Bile duct (tissue), 1 donor: Measurements from ENCODE around the gene CNPY1.

- PRO-cap = no peak
Measured at GRCh38 chr7:152899327-152899863, 139.8 kb downstream of the ACTR3B start.

DNA sequence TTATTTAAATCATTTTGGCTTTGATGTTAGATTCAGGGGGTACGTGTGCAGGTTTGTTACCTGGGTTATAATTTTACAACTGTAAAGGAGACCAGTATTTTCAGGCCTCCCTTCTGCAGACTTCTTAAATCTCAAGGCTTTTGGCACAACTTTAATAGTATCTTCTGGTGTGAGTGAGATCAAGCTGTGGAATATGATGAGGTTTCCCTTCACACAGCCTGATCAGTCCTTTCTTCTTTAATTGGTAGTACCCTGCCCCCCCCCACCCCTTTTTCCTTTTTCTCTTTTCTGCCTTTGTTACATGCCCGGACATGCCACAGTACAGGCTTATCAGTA, 230.1 kb downstream of the ACTR3B start:
- PRO-cap = no peak

DNA sequence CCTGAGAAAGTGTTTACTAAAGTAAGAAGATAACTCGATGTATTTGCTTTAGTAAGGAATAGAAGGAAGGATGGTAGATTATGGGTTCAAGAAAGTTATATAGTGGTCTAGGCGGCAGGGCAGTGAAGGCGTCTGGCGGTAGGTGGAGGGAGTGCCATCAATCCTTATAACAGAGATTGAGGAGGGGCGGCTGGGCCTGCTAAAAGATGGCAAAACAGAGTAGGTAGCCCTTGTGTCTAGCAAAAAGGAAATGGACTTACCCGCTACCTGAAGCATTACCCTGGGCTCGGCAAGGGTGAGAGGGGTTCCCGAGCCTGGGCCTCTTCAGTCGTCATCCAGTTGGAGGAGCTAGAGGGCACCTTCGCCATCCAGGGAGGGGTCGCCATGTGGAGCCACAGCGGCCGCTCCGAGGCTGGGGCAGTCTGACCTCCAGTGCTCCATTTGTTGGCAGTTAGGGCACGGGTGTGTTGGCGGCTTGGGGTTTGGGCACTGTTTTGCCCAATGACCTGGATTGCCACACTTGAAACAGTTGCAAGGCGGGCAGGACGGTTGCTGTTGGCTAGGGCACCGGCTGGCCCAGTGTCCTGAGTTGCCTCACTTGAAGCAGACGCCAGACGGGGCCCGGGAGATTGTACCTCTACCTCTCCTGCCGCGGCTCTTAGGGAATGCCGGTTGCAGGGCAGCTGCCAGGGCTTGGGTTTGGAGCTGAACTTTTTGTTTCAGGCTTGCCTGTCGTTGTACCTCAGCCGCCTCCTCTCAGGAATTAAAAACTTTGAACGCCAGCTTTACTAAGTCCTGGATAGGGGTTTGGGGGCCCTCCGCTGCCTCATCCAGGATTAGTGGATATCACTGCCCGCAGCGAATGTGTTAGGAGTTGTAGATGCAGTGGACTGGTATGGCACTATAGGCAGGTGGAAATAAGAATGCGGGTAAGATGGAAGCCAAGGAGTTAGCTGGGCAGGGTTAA, 640.1 kb upstream of the DPP6 start:
- PRO-cap = no peak

DNA sequence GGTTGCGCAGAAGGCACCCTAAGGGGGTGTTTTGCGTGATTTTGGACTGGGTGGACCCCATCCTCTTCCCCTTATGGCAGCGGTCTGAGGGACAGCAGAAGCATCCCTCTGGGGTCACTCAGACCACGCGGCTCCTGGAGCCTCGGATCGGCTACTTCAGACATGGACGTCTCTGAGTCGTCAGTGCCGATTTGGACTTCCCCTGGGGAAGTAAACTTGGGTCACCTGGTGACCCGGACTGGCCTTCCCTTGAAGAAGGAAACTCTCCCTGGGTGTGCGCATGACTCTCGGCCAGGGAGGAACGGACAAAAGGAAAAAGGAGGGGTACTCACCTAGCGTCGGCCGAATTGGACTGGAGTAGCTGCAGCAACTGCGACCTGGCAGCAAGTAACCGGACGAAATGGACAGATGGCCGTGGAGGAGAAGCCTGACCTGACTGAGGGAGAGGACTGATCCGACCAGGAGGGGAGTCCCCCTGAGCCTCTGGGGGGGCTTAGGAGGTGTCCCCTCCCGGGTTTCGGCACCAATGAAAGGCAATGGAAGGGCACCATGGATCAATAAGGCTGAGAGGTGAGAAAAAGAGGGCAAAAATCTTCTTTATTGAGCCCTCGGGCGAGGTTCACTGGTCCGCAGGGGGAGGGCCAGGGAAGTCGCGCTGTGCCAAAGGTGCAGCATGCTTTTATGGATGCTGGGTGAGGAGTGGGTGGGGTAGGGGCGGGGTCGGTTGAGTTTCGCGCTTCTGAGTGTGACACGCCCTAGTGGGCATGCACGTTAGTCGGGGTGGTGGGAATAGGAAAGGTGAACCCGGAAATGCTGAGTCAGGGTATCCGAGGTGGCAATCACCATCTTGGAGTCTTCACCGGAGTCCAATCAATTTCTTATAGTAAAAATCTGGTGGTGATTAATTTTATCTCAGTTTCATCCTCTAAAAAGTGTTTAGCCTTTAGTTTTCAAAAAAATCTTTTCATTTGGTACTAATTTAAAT, 638.6 kb upstream of the DPP6 start:
- PRO-cap = no peak

- PRO-cap = no peak
Measured at GRCh38 chr7:153523788-153524588, 528.2 kb upstream of the DPP6 start.

GRCh38 chr7:153886745-153887581, 165.2 kb upstream of the DPP6 start:
- PRO-cap = no peak

- PRO-cap = no peak
Measured at GRCh38 chr7:154051070-154051752, 987 bp upstream of the DPP6 start.

- PRO-cap = bidirectional peak, plus-strand start at chr7:154928528, minus-strand start at chr7:154928315
Measured at GRCh38 chr7:154928349-154929028, 74.4 kb downstream of the PAXIP1 start.

GRCh38 chr7:154975555-154976393, 27.1 kb downstream of the PAXIP1 start:
- PRO-cap = no peak

DNA sequence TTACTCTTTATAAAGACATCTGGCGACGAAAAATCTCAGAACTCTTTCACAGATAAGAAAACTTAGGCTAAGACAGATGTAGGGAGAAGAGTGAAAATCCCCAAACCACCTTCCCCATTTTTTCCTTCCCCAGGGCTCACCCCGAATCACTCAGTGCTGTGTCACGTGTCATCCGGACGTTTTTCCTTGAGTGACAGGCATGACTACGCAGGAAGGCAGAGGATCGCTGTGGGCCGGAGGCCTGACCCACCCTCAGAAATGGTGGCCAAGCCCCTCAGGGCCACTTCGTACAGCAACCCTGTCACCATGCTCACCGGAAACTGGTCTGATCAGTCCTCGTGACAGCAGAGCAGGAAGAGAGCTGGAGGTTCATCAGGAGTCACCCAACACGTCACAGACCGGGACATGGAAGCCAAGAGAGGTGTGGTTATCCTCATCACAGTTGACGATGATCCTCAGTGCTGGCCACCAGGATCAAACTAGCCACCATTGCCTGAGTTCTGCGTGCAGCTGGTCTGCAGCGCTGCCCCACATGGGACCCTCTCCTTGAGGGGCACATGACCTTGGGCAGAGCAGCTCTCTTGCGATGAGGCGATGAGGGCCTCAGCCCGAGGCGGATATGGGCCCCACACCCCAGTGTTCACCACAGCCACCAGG, 99.4 kb upstream of the INSIG1 start:
- PRO-cap = no peak

GRCh38 chr7:155205161-155206070, 92.3 kb upstream of the INSIG1 start:
- PRO-cap = bidirectional peak, plus-strand start at chr7:155205436, minus-strand start at chr7:155205382; bidirectional peak, plus-strand start at chr7:155205704, minus-strand start at chr7:155205618

GRCh38 chr7:155296022-155296656, 1.5 kb upstream of the INSIG1 start:
- PRO-cap = no peak

DNA sequence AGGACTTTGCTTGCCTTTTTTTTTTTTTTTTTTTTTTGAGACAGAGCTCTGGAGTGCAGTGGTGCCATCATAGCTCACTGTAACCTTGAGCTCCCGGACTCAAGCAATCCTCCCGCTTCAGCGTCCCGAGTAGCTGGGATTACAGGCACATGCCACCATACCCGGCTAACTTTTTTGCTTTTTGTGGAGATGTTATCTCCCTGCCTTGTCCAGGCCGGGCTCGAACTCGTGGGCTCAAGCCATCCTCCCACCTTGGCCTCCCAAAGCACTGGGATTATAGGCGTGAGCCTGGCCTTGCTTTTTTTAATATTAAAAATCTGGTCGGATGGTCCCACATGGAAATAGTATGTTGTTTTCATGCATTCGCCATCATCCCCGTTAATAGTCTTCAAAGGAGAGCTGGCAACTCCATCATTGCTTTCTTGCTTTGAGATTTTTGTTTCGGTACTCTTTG, 6.3 kb downstream of the INSIG1 start:
- PRO-cap = no peak

DNA sequence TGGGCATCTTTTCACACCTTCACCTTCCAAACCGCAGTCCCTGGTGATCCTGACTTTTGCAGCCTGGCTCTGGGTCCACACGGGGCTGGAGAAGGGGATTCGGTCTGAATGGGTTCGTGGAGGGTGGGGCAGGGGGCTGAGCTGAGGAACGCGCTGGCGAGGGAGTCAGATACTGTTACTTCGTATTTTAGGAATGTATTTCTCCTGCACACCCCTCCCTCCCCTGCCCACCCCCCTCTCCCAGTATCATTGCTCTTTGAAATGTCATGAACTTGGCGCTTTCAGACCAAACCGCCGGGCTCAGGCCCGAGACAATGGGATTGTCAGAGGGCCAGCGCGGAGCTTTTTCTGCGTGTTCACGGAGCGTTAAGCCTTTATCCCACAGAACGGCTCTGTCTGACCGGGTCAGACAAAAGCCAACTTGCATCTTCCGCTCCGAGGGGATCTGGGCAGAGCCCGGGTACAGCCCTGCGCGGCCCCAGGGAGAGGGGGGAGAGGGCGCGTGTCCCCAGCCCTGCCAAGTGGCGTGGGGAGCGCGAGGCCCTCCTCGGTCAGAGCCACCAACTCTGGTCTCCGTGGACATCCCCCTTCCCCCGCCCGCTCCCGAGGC, 76.7 kb upstream of the EN2 start:
- PRO-cap = no peak

GRCh38 chr7:155453842-155454775, 3.8 kb upstream of the EN2 start:
- PRO-cap = no peak

DNA sequence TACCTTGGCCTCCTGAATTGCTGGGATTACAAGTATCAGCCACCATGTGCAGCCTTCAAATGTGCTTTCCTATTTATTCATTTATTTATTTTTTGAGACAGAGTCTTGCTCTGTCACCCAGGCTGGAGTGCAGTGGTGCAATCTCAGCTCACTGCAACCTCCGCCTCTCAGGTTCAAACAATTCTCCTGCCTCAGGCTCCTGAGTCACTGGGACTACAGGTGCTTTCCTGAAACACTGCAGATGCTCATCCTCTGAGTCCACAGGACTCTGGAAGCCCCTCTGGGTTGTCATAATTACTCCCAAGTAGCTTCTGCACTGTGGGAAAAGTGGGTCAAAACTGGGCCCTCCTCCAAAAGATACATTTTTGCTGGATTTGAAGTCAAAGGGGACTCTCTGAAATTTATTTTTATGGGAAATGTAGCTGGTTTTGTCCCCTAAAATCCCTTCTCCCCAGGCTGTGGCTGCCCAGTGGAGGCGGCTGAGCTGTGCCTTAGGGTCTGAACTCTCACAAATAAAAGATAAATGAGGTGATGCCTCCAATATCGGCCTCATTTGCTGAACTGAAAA, at the start of gene CNPY1:
Gene CNPY1, minus strand, starts transcription at position 134 of the 568 bp plus-strand sequence.
- PRO-cap = no peak

DNA sequence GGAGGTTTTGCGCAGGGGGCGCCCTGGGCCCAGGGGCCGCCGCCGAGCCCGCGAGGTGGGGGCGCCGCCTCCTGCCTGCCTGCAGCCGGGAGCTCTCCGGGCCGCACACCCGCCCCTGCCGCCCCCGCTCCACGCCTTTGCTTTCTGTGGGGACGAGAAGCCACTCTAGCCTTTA, 7.2 kb downstream of the SHH start:
- PRO-cap = no peak

- PRO-cap = no peak
Measured at GRCh38 chr7:155805367-155805935, 6.8 kb downstream of the SHH start.

DNA sequence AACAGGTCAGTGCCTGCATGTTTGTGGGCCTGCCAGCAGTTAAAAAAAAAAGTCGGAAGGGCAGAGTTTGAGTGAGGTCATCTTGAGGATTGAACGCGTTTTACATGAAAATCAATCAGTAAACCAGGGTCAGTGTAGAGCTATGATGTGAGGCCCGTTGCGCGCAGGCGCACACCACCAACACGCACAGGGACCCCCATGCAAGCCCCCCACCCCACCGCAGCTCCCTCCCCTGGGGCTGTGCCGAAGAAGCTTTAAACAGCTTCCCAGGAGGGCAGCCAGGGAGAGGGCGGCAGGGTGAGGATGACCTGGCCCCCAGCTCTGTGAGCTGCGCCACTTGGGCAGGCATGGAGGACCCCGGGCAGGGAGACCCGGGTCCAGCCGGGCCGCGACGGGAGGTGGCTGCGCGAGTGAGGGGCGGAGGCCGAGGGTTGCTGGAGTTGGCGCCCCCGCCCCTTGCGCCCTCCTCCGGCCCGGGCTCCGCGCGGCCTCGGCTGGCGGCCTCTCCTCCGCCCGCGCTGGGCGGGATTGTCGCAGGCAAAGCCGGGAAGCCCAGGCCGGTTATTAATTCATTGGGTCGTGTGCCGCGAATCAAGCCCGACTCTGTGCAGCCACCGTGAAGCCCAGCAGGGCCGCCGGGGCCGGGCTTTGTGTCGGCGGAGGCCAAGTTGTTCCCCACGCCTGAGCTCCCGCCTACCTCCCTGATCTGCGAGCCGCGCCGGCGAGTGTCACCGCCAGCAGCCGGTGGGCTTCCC, 4.0 kb downstream of the SHH start:
- PRO-cap = unidirectional peak, plus-strand start at position 118 of the sequence; bidirectional peak, plus-strand start at position 508 of the sequence, minus-strand start at position 415 of the sequence

GRCh38 chr7:155808879-155809354, 3.3 kb downstream of the SHH start:
- PRO-cap = bidirectional peak, plus-strand start at chr7:155809217, minus-strand start at chr7:155809190